ENCODE data around the genes ABHD17B and C9orf85.

- RAMPAGE, long total RNA: start-site peak on the minus strand at chr9:69122806-69122866, 10 and 7 reads in 2 replicates
- RRBS: no CpG with 5 or more reads among the region's 22 CpGs
Measured at GRCh38 chr9:69122504-69123364, 51.3 kb upstream of the TJP2 start.

- RAMPAGE, long total RNA: no peak
- RRBS: no CpG with 5 or more reads among the region's 8 CpGs
Measured at GRCh38 chr9:69249179-69249577, 75.1 kb downstream of the TJP2 start.

DNA sequence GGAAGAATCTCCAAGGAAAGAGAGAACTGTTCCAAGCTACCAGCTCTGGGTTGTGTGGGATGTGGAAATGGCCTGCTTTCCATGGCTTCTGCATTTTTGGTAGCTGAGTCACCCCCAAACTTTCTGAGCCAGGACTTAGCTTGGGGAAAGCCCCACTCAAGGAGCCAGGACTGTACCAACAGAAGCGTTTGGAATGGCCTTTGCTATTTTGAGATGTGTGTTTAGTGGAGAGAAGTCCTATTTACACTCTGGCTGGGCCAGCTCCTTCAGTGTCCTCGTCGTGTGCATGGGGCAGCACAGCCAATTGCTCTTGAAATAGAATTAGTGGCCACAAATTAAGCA lies 51.6 kb downstream of the ENTREP1 start:
- RAMPAGE, long total RNA: no peak
- RRBS: no CpG with 5 or more reads among the region's 3 CpGs

DNA sequence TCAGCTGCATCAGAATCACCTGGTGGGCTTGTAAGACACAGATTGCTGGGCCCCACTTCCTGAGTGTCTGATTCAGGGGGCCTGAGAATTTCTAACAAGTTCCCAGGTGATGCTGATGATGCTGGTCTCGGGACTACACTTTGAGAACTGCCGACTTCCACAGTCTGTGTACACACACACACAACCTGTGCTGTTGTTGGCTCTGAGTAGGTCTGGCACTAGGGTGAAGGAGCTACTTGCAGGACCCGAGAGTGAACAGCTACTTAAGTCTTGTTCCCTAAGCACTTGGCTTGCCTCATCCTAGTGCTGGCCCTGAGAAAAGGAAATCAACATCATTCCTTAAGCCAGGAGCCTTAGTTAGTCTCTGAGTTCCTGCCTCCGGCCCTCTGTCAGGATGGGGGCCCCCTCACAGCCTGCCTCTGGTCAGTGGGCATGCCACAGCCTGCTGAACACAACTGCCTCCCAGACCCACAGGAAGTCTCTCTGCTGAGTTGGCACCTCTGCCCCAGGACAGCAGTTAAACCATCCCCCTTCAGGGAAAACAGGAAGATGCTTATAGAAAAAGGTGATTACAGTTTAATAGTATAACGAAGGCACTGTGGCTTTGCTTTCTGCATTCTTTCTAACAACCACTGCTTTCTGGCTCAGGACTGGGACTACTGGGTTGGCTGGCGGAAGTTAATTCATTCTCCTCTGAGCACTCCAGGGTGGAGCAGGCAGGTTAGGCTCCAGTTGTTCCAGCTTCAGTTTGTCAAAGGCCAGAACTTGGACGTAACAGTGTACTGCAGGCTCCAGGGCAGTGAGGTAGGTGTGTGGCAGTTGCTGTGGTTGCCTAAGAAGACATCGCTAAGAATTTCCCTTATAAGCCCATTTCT lies 2.7 kb downstream of the MAMDC2 start:
- RAMPAGE, long total RNA: no peak
- RRBS: no CpG with 5 or more reads among the region's 8 CpGs

DNA sequence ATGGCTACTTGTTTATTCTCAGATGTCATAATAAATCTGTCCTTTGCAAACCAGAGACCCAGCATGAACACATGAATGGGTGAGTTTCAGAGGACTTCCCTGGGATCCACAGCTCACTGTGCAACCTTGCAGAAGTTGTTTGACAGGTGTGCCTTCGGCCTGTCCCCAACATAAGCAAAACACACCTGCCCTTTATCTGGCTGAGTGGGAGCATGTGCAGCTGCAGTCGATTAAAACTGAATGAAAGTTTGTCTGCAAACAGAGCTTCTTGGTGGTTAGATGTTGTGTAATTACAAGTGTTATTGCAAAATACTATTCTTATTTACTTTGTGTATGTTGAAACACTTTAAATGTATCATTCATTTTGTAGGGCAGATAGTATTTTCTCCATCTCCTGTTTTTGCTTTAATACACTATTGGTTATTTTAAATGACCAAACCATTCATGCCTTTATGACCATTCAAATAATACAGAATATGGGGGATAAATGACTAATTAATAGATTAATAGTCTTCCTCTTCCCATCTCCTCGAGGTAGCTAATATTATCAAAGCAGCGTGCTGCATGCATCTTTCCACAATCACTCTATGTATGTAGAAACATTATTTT lies 36.1 kb downstream of the MAMDC2 start:
- RAMPAGE, long total RNA: no peak
- RRBS: no CpG with 5 or more reads among the region's 4 CpGs

- RAMPAGE, long total RNA: no peak
- RRBS: no CpG with 5 or more reads among the region's 2 CpGs
Measured at GRCh38 chr9:70400414-70400754, 14.1 kb downstream of the KLF9 start.

GRCh38 chr9:70422307-70422957 lies 8.0 kb upstream of the KLF9 start:
- RAMPAGE, long total RNA: no peak
- RRBS: no CpG with 5 or more reads among the region's 5 CpGs

GRCh38 chr9:70563081-70564349 lies 149.1 kb upstream of the KLF9 start:
- RAMPAGE, long total RNA: no peak
- RRBS: no CpG with 5 or more reads among the region's 10 CpGs

DNA sequence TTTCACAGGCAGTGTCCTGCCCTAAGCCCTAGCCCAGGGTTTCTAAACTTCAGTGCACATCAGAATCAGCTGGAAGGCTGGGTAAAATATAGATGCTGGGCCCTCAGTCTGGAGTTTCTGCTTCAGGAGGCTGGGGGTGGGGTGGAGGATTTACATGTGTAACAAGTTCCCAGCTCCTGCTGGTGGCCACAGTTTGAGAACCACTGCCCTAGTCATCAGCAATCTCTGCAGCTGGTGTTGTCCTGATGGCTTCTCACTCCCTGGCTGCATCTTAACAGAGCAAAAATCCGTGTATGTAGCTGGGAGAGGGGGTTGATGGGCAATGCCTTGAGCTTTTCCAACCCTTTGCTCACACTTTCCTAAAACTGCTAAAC lies 186.0 kb upstream of the KLF9 start:
- RAMPAGE, long total RNA: no peak
- RRBS: no CpG with 5 or more reads among the region's 1 CpG

DNA sequence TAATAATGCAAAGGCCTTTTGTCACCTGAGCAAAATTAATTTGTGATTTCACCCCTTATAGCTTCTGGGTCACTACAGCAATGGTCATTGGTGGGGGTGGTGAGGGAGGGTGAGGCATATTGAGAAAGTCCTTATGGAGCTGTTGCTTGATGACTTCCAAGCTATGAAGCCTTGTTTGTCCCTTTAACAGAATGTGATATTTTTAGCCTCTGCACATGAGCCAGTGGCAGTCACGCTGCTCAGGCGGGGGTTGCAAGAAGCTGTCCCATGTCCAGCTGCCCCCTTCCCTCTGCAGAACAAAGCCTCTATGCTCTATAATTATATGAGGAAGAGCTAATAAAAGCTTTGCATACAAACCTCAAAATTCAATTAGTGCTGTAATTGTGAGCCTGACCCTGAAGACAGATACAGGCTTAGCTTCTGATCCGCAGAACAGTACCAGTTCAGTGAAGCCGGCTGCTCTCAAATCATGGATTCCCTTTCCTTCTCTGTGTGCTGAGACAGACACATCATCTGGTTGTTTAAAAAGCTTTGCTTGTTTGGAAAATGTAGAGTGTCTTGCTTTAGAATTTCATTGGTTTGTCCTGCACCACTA lies 200.7 kb upstream of the KLF9 start:
- RAMPAGE, long total RNA: no peak
- RRBS: no CpG with 5 or more reads among the region's 4 CpGs

DNA sequence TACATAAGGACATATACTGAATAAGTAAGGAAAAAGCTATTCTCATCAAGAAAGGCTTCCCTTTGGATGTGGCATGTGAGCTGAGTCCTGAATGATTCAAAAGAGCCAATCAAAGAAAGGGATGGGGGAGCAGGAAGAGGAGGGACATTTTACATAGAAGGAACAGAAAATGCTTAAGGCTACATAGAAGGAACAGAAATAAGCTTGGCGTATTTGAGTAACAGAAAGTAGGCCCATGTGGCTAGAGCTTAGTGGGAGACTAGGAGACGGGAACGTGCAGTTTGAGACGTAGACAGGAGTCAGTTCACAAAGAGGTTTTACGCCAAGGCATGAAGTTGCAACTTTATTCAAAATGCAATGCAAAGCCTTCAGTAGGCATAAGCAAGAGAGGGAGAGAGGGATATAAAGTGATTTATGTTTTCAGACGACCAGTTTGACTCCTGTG lies 126.2 kb downstream of the CEMIP2 start:
- RAMPAGE, long total RNA: no peak
- RRBS: no CpG with 5 or more reads among the region's 6 CpGs

- RAMPAGE, long total RNA: no peak
- RRBS: no CpG with 5 or more reads among the region's 6 CpGs
Measured at GRCh38 chr9:71646984-71647589, 121.2 kb downstream of the CEMIP2 start.

- RAMPAGE, long total RNA: no peak
- RRBS: no CpG with 5 or more reads among the region's 4 CpGs
Measured at GRCh38 chr9:71680598-71681138, 87.6 kb downstream of the CEMIP2 start.

- RAMPAGE, long total RNA: no peak
- RRBS: no CpG with 5 or more reads among the region's 5 CpGs
Measured at GRCh38 chr9:71734841-71735186, 33.5 kb downstream of the CEMIP2 start.

DNA sequence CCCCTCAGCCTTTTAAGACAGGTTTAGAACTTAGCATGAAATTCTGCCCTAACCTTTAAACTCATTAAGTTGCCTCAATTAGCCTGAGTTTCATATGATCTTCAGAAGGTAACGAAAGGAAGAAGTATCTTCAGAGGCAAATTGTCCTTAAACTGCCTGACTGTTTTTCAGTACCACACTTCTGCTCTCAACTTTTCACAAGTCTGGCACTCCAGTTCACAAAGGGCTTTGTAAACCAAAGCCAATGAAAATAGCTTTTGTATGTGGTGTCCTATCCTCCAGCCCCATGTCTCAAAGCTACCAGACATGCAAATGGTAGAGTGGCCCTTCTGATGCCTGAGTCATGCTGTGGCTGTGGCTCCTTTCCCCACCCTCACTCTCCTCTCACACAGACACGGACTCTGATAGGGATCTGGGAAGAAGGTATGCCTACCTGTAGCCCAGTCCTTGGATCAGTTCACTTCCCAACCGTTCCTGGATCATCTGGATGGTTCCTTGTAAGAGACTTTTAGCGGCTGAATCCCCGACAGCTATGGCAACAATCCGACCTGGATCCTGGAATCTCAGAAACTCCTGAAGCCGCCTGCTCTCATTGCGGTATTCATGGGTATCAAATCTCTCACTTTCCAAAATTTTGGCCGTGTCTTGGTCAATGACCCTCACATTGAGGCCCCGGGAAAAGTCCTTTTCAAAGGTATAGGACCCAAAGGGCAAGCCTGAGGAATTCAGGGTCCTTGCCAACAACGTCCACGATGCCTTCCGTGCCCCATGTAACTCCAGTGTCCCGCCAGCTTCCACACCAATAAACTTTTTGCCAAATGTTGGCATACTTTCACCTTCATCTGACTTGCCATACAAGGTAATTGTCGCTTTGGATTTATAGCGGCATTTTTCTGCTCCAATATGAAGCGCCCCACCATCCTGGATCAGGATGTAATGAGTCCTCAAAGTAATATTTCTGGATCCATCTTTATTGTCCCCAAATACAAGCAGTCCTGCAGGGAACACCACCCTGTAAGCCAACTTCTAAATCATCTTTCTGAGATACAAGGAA lies 23.4 kb downstream of the CEMIP2 start:
- RAMPAGE, long total RNA: no peak
- RRBS: no CpG with 5 or more reads among the region's 17 CpGs

- RAMPAGE, long total RNA: no peak
- RRBS: no CpG with 5 or more reads among the region's 5 CpGs
Measured at GRCh38 chr9:71766465-71767236, 1.7 kb downstream of the CEMIP2 start.

GRCh38 chr9:71910704-71911375 lies at the start of gene ABHD17B:
ABHD17B (minus strand) TSS chr9:71911193.
- RAMPAGE, long total RNA: no peak
- RRBS: under 1% methylated on average over 36 of the region's 64 CpGs

GRCh38 chr9:71911376-71912243 lies at the start of gene C9orf85:
C9orf85 (plus strand) TSS chr9:71911639.
- RAMPAGE, long total RNA: no peak
- RRBS: under 1% methylated on average over 10 of the region's 37 CpGs

GRCh38 chr9:72168873-72169572 lies 19.8 kb downstream of the GDA start:
- RAMPAGE, long total RNA: no peak
- RRBS: no CpG with 5 or more reads among the region's 1 CpG

- RAMPAGE, long total RNA: no peak
- RRBS: no CpG with 5 or more reads among the region's 1 CpG
Measured at GRCh38 chr9:72306617-72307080, 58.4 kb downstream of the ZFAND5 start.